Transverse colon (tissue), 4 donors: ENCODE data around the genes PTER and MRC1.

DNA sequence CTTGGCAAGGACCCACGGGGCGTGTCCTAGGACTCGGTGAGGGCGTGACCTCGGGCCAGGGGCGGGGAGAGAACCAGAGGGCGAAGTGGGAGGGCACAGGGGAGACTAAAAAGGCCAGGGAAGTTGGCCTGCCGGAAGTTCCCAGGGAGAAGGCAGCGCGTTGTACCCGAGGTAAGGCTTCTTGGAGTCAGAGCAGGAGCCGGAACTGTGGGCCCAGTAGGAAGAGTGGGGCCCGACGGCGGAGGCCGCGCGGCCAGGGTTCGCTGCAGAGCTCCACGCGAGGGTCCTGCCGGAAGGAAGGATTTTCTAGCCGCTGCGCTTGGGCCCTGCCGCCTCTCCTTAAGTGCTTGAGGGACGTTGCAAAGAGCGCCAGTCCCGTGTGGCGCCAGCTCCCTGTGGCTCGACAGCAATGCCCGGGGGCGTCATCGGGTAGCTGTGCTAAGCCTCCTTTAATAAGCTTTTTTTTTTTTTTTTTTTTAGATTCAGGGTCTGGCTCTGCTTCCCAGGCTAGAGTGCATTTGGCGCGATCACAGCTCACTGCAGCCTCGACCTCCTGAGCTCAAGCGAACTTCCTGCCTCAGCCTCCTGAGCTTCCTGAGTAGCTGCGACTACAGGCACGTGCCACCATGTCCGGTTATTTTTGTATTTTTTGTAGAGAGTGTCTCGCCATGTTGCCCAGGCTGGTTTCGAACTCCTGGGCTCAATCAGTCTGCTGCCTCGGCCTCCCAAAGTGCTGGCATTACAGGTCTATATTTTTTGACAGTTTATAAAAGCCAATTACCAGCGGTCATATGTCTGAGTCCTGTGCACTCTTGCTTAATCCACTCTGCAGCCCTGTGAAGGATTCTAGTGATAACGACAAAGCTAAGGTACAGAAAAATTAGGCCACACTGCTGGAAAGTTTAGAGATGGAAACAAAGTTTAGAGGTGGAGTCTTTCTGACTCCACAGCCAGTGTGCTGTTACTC, at the start of gene PTER:
PTER (plus strand) TSS at position 134 of the 967 bp plus-strand sequence.
- PRO-cap, result unidirectional peak, plus-strand start at position 76 of the sequence; unidirectional peak, plus-strand start at position 137 of the sequence; unidirectional peak, minus-strand start at position 571 of the sequence
- RAMPAGE, long total RNA, 4 experiments, result start-site peak on the plus strand in 2 of 4 experiments, centred at positions 134 to 136 of the sequence, 28 to 95 reads per replicate

DNA sequence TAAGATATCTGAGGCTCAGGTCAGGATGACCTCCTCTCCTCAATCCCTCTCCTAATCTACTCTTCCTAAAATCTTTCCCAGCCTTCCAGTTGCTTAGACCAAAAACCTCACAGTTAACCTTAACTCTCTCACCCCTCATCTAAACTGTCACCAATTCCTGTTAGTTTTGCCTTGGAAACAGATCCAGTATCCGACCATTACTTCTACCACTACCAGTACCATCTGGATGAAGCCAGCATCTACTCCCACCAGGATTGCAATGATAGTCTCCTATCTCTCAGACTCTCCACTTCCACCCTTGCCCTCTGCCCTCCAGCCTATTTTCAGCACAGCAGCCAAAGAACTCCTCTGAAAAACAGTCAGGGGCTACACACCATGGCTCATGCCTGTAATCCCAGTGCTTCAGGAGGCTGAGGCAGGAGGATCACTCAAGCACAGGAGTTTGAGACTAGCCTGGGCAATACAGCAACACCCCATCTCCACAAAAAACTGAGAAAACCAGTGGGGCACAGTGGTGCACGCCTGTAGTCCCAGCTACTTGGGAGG, 69.8 kb downstream of the RSU1 start:
- PRO-cap, result no peak
- RAMPAGE, long total RNA, 4 experiments, result start-site peak on the minus strand in 2 of 4 experiments, centred at positions 331 to 414 of the sequence, 8 to 13 reads per replicate

DNA sequence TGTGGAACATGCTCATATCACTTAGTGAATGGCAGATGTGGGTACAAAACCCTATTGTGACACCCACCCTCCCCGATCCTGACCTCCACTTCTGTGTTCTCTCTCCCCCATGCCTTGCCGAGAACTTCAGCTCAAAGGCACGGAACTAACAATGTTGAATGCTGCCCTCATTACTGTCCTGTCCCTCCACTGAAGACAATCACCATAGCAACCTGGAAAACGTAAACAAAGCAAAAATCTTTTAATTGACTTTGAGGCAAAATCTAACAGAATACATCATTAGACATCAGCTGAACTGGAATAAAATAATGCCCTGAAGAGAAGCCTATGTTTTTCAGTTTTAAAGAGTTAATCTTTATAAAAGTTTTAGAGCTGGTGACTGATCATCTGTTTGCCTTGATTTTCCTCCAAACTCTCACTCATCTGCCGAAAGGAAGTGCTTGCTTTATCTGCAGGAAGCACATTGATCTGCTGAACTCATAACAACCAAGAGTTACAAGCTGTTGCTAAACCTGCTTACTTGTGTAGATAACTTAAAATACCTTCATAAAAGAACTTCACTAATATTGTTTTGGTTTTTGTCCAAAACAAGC, 133.6 kb downstream of the CUBN start:
- PRO-cap, result no peak
- RAMPAGE, long total RNA, 4 experiments, result no peak in any of the 4 experiments

DNA sequence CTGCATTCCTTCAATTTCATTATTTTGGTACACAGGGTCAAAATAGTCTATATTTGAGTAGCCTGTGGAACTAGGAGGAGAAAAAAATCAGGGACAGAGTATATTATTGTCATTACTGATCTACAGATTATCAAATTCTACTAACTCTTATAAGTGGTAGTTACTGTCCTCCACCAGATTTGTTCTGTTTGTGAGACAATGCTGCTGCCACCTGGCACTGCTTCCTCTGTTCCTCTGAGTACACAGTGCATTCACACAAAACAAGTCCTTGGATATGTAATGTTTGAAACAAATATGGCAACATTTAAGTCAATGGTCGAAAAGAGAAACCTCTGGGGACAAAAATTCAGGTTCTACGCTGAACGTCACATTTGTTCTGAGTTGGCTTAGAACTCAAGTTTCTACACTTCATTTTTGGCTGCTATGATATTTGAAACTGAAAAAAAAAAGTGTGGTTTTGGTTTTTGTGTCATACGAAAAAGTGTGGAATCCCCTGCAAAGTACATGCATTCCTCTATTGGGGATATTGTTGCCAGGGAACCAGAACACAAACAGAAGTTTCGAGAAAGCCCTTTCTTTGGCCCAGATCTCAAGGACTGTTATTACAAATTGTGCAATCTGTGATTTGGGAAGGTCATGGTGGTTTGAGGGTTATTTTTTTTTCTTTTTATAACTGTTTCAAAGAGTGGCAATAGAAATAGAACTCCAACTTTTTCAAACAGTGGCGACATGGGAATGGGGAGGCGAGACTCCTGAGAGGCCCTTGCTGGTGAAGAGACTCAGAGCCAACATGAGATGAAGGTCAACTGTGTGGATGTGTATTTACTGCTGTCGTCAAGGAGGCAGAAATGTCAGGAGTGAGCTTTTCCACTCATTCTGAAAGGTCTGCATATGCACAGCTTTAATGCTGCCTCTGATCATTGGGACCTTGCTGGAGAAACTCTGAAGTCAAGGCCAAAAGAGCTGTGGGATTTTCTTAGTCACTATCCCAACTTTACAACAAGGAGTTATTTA, 127.5 kb downstream of the CUBN start:
- PRO-cap, result unidirectional peak, plus-strand start at position 721 of the sequence
- RAMPAGE, long total RNA, 4 experiments, result no peak in any of the 4 experiments

GRCh38 chr10:17171100-17171477, 30.4 kb downstream of the TRDMT1 start:
- PRO-cap, result no peak
- RAMPAGE, long total RNA, 4 experiments, result no peak in any of the 4 experiments

DNA sequence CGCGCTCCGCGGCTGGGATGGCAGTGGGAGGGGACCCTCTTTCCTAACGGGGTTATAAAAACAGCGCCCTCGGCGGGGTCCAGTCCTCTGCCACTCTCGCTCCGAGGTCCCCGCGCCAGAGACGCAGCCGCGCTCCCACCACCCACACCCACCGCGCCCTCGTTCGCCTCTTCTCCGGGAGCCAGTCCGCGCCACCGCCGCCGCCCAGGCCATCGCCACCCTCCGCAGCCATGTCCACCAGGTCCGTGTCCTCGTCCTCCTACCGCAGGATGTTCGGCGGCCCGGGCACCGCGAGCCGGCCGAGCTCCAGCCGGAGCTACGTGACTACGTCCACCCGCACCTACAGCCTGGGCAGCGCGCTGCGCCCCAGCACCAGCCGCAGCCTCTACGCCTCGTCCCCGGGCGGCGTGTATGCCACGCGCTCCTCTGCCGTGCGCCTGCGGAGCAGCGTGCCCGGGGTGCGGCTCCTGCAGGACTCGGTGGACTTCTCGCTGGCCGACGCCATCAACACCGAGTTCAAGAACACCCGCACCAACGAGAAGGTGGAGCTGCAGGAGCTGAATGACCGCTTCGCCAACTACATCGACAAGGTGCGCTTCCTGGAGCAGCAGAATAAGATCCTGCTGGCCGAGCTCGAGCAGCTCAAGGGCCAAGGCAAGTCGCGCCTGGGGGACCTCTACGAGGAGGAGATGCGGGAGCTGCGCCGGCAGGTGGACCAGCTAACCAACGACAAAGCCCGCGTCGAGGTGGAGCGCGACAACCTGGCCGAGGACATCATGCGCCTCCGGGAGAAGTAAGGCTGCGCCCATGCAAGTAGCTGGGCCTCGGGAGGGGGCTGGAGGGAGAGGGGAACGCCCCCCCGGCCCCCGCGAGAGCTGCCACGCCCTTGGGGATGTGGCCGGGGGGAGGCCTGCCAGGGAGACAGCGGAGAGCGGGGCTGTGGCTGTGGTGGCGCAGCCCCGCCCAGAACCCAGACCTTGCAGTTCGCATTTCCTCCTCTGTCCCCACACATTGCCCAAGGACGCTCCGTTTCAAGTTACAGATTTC, 1.5 kb downstream of the VIM start:
- PRO-cap, result bidirectional peak, plus-strand start at position 86 of the sequence, minus-strand start outside the sequence; bidirectional peak, plus-strand start at position 982 of the sequence, minus-strand start at position 778 of the sequence
- RAMPAGE, long total RNA, 4 experiments, result start-site peak on the plus strand in 4 of 4 experiments, centred at positions 88 to 772 of the sequence, 17 to 449 reads per replicate; start-site peak on the minus strand in 1 of 4 experiments, centred at positions 326 to 558 of the sequence, 11 to 12 reads per replicate

DNA sequence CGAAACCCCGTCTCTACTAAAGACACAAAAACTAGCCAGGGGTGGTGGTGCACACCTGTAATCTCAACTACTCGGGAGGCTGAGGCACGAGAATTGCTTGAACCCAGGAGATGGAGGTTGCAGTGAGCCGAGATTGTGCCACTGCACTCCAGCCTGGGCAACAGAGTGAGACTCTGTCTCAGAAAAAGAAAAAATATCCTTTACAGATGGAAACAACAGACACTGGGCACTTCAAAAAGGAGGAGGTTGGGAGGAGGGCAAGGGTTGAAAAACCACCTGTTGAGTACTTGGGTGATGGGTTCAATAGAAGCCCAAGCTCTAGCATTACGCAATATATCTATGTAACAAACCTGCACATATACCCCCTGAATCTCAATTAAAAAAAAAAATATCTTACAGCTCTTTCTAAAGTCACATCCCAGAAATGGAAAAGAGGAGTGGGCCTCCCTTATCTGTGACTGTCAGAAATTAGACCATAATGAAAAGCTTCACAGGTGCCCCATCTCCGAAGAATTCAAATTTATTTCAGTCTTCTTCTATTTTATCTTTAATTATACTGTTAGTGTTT, 12.0 kb downstream of the VIM start:
- PRO-cap, result no peak
- RAMPAGE, long total RNA, 4 experiments, result no peak in any of the 4 experiments

- PRO-cap, result no peak
- RAMPAGE, long total RNA, 4 experiments, result no peak in any of the 4 experiments
These were observed 13.3 kb downstream of the VIM start for GRCh38 chr10:17241305-17241715.

- PRO-cap, result no peak
- RAMPAGE, long total RNA, 4 experiments, result no peak in any of the 4 experiments
These were observed 66.1 kb downstream of the ST8SIA6 start for GRCh38 chr10:17388141-17388779.

DNA sequence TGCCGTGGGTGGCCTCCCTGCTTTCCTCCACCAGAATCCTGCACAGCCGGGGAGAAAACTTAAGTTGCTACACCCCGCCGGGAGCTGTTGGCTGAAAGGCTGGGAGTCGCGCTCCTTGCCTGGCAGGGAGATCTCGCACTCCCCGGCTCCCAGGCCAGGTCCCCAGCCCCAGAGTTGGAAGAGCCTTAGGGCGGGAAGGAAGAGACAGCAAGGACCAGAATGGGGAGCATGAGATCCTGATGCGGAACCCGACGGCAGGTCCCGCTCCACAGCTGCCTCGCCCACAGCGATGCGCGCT, 826 bp downstream of the ST8SIA6 start:
- PRO-cap, result no peak
- RAMPAGE, long total RNA, 4 experiments, result no peak in any of the 4 experiments

GRCh38 chr10:17699423-17699776, 52.6 kb upstream of the TMEM236 start:
- PRO-cap, result unidirectional peak, minus-strand start at chr10:17699682
- RAMPAGE, long total RNA, 4 experiments, result no peak in any of the 4 experiments

GRCh38 chr10:17730513-17731224, 21.3 kb upstream of the TMEM236 start:
- PRO-cap, result no peak
- RAMPAGE, long total RNA, 4 experiments, result no peak in any of the 4 experiments

DNA sequence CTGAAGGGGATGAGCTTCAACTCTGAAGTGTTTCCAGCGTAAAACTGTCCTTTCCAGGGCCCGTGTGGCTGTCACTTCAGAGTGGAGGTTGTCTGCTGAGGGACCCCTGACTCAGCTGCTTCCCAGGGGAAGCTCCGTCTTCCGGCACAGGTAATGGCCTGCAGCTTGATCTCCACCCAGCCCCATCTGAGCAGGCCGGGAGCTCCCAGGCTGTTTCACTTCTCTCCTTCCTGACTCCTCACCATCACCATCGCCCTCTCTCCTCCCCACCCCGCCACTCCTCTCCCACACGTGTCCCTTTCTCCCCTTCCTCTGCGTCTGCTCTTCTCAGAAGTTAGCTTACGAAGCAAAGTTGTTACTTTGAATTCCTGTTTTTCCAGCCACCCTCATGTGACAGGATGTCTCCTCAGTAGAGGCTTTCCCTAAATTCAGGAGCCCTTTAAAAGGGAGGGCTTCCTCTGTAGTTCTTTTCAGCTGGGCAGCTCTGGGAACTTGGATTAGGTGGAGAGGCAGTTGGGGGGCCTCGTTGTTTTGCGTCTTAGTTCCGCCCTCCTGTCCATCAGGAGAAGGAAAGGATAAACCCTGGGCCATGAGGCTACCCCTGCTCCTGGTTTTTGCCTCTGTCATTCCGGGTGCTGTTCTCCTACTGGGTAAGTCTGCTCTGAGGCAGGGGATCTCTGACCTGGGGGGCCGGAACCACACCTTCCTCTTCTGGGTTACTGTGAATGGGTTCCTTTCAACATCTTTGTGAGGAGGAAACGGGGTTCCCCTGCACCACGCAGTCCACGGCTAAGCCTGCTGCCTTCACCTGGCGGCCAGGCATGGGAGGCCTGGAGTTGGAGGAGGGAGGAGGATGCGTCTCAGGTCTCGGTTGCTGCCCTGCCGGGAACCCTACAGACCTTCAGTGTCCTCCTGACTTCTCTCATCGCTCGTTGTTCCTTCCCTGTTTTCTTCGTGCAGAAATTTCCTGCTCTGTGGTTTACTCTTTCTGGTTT, at the start of gene MRC1:
MRC1 (plus strand) TSS at position 472 of the 995 bp plus-strand sequence.
- PRO-cap, result bidirectional peak, plus-strand start at position 473 of the sequence, minus-strand start at position 188 of the sequence; unidirectional peak, plus-strand start at position 626 of the sequence
- RAMPAGE, long total RNA, 4 experiments, result start-site peak on the plus strand in 3 of 4 experiments, centred at positions 460 to 617 of the sequence, 29 to 382 reads per replicate

DNA sequence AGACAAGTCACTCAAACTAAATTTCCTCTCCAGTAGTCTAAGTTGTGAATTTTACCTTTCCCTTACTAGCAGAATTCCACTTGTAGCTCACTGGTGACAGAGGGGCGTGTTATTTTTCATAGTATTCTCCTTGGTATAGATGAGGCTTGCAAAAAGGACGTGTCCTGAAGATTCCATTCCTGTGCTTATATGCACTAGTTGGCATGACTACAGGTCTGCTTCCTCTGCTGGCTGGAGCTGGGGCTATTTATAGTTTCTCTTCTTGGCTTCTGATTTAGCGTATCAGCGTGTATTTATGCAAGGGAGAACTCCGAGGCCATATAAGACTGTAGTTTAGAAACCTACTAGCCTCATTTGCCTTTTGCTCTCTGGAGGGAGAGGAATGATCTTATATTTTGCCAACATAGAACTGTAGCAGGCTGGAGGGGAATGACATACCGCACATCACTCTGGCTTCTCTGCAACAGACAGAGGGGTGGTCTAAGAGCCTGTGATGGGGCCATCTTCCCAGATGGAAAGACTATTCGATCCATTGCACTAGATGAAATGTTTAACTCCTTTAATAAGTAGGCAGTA, 39.7 kb downstream of the CACNB2 start:
- PRO-cap, result no peak
- RAMPAGE, long total RNA, 4 experiments, result no peak in any of the 4 experiments

DNA sequence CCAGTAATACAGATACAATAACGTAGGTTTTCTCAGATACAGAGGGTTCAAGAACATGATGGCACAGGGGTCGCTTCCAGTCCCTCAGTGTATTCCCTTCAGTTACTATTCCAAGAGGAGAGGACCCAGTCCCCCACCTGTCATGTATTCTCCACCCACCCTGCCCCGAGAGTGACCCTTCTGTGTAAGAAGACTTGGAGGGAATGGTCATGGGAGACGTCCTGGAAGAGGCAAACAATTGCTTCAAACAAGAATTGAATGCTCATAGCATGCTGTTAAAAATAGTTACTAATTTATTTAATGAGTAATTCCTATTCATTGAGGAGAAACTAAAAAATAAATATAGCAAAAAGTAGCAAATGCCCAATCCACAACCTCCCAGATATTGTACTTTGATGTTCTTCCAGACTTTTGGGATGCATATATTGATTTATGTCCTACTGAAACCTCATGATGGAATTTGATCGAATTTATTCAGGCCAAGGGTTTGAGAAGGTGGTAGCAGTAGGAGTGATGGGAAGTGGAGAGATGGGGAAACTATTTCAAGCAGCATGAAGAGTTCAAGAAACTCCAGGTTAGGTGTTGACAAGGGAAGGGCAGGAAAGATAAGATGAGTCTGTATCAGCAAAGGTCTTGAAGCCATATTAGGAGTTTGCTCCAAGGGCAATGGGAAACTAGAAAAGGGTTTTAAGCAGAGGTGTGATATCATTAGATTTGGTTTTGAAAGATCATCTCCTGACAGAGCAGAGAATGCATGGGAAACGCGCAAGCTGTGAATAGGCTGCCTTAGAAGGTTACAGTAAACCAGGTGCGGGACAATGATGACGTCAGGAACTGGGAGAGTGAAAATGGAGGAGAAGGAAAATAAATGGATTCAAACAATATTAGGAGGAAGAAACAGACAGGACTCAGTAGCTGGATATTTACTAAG, 50.3 kb downstream of the CACNB2 start:
- PRO-cap, result no peak
- RAMPAGE, long total RNA, 4 experiments, result no peak in any of the 4 experiments

- PRO-cap, result no peak
- RAMPAGE, long total RNA, 4 experiments, result no peak in any of the 4 experiments
These were observed 203.4 kb downstream of the CACNB2 start for GRCh38 chr10:18343527-18344063.

GRCh38 chr10:18393490-18393886, 253.3 kb downstream of the CACNB2 start:
- PRO-cap, result no peak
- RAMPAGE, long total RNA, 4 experiments, result no peak in any of the 4 experiments

GRCh38 chr10:18438722-18439419, 212.5 kb downstream of the NSUN6 start:
- PRO-cap, result no peak
- RAMPAGE, long total RNA, 4 experiments, result start-site peak on the plus strand in 1 of 4 experiments, at chr10:18439022-18439285 at its widest, 6 reads per replicate

- PRO-cap, result no peak
- RAMPAGE, long total RNA, 4 experiments, result no peak in any of the 4 experiments
These were observed 64.9 kb downstream of the NSUN6 start for GRCh38 chr10:18586480-18586952.

GRCh38 chr10:19629590-19630026, 186.6 kb upstream of the PLXDC2 start:
- PRO-cap, result unidirectional peak, minus-strand start at chr10:19629717
- RAMPAGE, long total RNA, 4 experiments, result no peak in any of the 4 experiments